A549 (cell line): ENCODE results near the genes RAB1B, B4GAT1, NPAS4, BBS1 and RHOD.

DNA sequence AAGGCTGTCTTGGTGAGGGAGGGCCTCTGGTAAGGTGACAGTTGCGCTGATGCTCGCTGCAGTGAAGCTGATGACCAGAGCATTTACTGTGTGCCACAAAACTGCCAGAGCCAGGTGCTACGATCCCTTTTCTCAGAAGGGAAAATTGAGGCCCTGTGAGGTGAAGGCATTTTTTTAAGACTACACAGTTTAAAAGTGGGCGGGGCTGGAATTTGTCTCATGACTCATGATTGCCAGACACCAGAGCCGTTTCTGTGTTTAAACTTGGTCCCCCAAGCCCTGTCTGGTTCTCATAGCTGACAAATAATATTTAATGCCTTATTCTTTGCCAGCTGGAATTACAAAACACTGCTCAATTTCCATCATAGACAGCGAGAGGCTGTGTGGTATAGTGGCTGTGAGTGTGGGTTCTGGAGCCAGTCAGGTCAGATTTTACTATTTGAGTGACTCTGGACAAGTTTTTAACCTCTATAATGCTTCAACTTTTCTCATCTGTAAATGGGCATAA lies 10.4 kb downstream of the PACS1 start:
- PRO-cap, result no peak
CAGE:
- cytosol, long polyA plus RNA, result no peak
- long polyA plus RNA, result no peak
- nucleus, long polyA plus RNA, result no peak

GRCh38 chr11:66080937-66081351 lies 10.9 kb downstream of the PACS1 start:
- PRO-cap, result no peak
CAGE:
- cytosol, long polyA plus RNA, result no peak
- long polyA plus RNA, result no peak
- nucleus, long polyA plus RNA, result no peak

- PRO-cap, result no peak
CAGE:
- cytosol, long polyA plus RNA, result no peak
- long polyA plus RNA, result no peak
- nucleus, long polyA plus RNA, result no peak
Observed at GRCh38 chr11:66145334-66146167, 75.5 kb downstream of the PACS1 start.

- PRO-cap, result bidirectional peak, plus-strand start at chr11:66268638, minus-strand start at chr11:66268342
CAGE:
- cytosol, long polyA plus RNA, result start-site peak on the plus strand at chr11:66268613-66268652, 259 and 223 reads in 2 replicates
- long polyA plus RNA, result start-site peak on the plus strand at chr11:66268619-66268652, 369 and 244 reads in 2 replicates
- nucleus, long polyA plus RNA, result no peak
Observed at GRCh38 chr11:66268505-66269009, at the start of gene RAB1B. TSS of gene RAB1B (plus strand) at chr11:66268639.

DNA sequence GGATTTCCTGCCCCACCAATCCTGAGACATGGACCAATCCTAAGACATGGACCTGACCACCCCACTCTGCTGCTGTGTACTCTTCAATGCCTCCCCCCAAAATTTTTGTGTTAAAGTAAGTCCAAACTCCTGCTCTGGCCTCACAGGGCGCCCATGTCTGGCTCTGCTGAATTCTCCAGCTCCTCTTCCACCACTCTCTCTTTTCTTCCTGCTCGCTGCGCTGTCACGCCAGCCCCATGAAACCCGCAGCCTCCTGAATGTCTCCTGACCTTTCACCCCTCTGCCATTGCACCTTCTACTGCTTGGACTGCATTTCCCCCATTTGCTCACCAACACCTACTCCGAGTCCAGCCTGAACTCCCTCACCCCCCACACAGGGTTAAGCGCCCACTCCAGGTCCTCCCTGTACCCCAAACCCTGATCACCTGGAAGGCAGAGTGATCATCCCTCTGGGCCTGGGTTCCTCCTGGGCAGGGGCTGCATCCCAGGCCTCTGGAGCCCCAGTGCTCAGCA lies 3.5 kb downstream of the CNIH2 start:
- PRO-cap, result no peak
CAGE:
- cytosol, long polyA plus RNA, result no peak
- long polyA plus RNA, result no peak
- nucleus, long polyA plus RNA, result no peak

DNA sequence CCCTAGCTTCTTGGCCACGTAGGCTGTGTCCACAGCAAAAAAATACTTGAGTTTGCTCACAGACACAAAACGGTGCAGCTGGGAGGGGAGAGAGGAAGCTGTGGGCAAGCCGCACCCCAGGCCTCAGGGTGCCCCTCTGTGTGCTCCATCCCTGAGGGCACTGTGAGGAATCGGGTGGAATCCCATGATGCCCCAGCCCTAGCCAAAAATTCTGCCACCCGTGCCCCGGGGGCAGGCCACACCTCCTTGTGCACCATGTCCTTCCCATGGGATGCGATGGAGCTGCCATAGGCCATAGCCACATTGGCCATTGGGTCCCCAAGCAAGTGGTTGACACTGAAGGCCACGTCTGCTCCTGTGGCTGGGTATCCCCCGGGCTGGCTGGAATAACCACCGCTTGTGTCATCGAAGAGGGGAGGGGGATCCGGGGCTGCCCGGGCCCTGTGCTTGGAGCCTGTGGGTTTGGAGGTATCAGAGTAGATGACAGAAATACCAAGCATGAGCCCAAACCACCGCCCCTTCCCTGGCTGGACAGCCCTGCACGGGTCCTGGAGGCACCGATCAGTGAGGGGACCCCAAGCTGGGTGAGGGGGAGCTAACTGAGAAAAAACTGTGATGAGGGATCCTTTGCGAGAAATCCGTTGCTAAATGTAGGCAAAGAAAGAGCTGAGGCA lies 967 bp downstream of the YIF1A start:
- PRO-cap, result no peak
CAGE:
- cytosol, long polyA plus RNA, result no peak
- long polyA plus RNA, result no peak
- nucleus, long polyA plus RNA, result no peak

DNA sequence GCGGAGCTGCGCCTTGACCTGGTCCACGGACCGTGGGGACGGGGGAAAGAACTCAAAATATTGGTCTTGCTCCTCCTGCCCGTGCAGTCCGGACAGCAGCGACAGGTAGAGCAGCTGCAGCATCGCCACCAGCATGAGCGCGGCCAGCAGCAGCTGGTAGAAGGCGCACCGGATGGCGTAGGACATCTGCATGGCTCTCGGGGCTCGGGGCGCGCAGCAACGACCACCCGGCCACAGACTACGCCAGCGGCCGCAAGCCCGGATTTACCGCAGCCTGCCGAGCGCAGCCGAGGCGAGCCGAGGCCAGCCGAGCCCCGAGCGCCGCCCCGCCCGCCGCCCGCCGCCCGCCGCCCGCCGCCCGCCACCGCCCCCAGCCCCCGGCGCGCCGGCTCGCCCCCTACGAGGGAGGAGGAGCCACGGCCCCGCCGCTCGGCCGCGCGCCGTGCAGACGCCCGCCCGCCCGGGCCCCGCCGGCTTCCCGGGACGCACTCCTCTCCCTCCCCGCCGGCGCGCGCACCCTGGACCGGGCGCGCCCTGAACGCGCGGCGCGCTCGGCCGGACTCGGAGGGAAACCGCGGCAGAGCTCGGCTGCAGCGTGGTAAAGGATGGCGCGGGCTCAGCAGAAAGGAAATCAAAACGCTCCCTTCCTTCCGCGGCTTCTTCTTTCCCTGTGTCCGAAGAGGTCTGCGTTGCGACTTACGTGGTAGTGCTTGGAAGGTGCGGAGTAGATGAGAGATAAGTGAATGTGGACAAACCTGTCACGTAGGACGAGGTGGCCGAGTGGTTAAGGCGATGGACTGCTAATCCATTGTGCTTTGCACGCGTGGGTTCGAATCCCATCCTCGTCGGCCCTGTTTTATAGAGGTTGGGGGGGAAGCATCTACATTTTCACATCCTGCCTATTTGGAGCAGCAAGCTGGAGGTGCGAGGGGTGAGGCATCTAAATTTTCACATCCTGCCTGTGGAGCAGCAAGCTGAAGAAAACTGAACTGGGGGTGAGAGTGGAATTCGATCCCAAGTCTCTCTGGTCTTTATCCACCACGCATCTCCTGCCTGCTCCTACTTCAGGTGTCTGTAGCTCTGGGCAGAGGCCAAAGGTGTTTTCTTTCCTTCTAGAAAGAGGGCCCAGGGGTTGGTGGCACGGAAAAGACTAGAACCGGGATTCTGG lies at the start of gene B4GAT1:
Gene B4GAT1 (minus strand): TSS at position 276 of the 1,168 bp plus-strand sequence.
- PRO-cap, result bidirectional peak, plus-strand start at position 765 of the sequence, minus-strand start at position 490 of the sequence
CAGE:
- cytosol, long polyA plus RNA, result no peak
- long polyA plus RNA, result no peak
- nucleus, long polyA plus RNA, result no peak

DNA sequence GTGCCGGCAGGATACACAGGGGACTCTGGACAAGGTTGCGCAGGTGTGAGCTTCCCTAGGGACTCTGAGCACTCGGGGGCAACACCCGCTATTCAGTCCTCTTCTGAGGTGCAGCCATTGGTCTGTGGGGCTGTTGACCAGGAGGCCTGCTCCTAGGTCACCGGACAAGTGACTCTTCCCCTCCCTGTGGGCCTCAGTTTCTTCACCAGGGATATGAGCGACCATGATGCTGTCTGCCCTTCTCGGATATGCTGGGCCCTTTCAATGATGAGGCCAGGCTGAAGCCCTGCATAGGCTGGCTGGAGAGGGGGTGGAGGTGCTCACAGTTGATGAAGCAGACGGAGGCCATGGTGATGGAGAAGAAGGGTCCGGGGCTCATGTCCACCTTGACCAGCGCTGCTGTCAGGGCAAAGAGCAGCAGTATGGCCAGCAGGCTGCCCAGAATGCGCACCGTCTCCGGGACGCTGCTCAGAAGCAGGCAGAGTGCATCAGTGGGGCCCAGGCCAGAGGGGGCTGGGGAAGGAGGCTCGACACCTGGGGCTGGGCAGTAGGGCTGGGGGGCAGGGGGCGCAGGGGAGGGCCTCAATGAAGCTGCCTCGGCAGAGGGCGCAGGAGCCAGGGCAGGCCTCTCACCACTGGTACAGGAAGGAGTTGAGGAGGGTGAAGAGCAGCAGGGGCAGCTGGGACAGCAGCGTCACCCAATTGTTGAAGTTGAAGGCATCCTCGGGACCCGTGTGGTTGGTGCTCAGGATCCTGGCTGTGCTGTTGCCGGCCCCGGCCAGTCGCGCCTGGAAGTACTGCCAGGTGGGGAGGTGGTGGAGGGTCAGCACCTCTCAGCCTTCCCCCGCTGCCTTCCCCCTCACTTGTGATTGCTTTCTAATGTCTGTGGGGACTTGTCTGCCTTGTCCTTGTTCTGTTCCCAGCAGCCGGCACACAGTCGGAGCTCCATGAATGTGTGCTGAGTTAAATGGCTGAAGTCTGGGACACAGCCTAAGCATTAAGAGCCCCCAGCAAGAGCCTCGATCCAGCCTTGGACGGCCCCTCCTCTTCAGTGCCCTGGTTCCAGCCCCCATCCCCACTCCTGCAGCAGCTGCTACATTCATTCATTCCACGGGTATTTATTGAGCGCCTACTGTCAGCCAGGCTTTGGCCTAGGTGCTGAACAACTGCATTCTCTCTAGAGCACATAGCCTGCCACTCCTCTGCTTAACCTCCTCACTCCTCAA lies 2.4 kb downstream of the SLC29A2 start:
- PRO-cap, result no peak
CAGE:
- cytosol, long polyA plus RNA, result no peak
- long polyA plus RNA, result no peak
- nucleus, long polyA plus RNA, result no peak

DNA sequence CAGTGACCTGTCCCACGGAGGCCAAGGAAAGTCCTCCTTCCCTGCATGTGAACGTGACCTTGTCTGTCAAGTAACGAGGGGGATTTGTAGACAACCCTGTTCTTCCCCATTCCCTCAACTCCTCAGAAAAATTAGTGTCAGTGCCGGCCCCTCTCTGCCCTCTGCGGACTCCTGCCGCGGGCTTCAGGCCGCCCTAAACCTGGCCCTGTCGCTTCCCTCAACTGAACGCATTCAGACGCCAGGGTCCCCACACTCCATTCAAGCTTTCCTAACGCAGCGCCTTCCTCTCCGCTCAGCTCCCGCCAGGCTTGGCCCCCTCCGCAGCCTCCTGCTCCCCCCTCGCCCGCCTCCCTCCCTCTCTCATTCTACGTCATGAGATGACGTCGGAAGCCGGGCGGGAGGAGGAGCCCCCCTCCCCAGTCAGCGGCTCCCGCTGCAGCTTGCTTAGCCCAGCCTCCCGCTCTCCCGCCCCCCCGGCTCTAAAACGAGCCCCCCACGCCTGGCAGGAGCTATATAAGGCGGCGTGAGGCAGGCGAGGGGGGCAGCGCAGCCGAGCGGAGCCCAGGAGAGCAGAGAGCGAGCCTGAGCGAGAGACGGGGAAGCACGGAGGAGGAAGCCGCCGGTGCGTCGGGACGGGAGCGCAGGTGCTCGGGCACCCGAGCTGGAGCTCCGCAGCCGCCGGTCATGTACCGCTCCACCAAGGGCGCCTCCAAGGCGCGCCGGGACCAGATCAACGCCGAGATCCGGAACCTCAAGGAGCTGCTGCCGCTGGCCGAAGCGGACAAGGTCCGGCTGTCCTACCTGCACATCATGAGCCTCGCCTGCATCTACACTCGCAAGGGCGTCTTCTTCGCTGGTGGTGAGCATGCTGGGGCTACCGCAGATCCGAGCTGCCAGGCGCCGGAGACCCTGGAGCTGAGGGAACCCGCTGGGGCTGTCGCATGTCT lies at the start of gene NPAS4:
Gene NPAS4 (plus strand): TSS at position 540 of the 947 bp plus-strand sequence.
- PRO-cap, result no peak
CAGE:
- cytosol, long polyA plus RNA, result no peak
- long polyA plus RNA, result no peak
- nucleus, long polyA plus RNA, result no peak

DNA sequence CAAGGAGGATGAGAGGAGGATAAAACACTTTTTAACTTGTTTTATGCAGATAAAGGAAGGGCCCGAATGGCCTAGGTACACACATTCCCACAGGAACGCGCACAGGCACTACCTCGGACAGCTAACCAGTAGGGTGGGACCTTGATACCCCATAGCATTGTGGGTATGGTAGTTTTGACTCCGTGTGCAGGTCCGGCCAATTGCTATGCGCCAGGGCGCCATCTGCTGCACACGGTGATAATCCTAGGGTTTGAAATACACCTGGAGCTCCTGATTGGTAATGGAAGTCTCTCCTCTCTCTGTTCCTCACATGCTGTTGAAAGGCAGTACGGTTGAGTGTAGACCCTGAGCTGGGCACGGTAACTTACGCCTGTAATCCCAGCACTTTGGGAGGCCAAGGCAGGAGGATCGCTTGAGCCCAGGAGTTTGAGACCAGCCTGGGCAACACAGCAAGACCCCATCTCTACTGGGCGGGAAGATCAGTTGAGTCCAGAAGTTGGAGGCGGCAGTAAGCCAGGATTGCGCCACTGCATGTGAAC lies 341 bp upstream of the MRPL11 start:
- PRO-cap, result no peak
CAGE:
- cytosol, long polyA plus RNA, result no peak
- long polyA plus RNA, result no peak
- nucleus, long polyA plus RNA, result no peak

- PRO-cap, result no peak
CAGE:
- cytosol, long polyA plus RNA, result no peak
- long polyA plus RNA, result no peak
- nucleus, long polyA plus RNA, result no peak
Observed at GRCh38 chr11:66480513-66480833, 239 bp downstream of the DPP3 start.

GRCh38 chr11:66510185-66511420 lies at the start of gene BBS1:
TSS of gene BBS1 (plus strand) at chr11:66510635.
- PRO-cap, result bidirectional peak, plus-strand start at chr11:66510634, minus-strand start at chr11:66510587
CAGE:
- cytosol, long polyA plus RNA, result start-site peak on the plus strand at chr11:66510646-66510662, 235 and 184 reads in 2 replicates
- long polyA plus RNA, result start-site peak on the plus strand at chr11:66510646-66510659, 67 and 166 reads in 2 replicates
- nucleus, long polyA plus RNA, result no peak

- PRO-cap, result no peak
CAGE:
- cytosol, long polyA plus RNA, result no peak
- long polyA plus RNA, result no peak
- nucleus, long polyA plus RNA, result no peak
Observed at GRCh38 chr11:66715178-66715731, 13.8 kb downstream of the SPTBN2 start.

GRCh38 chr11:66743140-66743996 lies 1.2 kb upstream of the C11orf80 start:
- PRO-cap, result no peak
CAGE:
- cytosol, long polyA plus RNA, result no peak
- long polyA plus RNA, result no peak
- nucleus, long polyA plus RNA, result no peak

DNA sequence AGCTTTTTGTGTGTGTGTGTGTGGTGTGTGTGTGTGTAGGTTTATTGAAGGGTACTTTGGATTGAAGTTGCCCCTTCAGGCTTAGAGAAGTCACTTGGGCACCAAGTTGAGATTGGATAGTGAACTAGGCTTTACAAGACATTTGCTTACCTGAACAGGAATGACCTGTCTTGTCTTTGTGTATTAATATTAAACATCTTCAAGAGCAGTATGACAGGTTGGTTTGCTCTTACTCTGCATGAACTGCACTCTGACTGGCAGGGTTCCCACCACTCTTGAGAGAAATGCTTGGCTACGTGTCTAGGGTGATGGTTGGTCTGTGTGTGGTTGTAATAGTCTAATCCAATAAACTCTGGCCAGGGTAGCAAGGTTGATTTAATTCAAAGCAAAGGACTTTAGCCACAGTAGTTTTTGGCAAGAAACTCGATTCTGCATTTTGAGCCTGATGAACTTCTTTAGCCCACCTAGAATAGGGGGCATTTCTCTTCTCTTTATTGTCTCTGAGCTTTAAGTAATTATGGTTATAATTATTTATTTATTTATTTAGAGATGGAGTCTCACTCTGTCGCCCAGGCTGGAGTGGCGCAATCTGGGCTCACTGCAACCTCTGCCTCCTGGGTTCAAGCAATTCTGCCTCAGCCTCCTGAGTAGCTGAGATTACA lies 4.6 kb downstream of the C11orf80 start:
- PRO-cap, result bidirectional peak, plus-strand start at position 272 of the sequence, minus-strand start at position 162 of the sequence
CAGE:
- cytosol, long polyA plus RNA, result no peak
- long polyA plus RNA, result no peak
- nucleus, long polyA plus RNA, result no peak

- PRO-cap, result bidirectional peak, plus-strand start at chr11:66856308, minus-strand start at chr11:66856204
CAGE:
- cytosol, long polyA plus RNA, result no peak
- long polyA plus RNA, result no peak
- nucleus, long polyA plus RNA, result no peak
Observed at GRCh38 chr11:66855661-66856470, 998 bp upstream of the LRFN4 start.

DNA sequence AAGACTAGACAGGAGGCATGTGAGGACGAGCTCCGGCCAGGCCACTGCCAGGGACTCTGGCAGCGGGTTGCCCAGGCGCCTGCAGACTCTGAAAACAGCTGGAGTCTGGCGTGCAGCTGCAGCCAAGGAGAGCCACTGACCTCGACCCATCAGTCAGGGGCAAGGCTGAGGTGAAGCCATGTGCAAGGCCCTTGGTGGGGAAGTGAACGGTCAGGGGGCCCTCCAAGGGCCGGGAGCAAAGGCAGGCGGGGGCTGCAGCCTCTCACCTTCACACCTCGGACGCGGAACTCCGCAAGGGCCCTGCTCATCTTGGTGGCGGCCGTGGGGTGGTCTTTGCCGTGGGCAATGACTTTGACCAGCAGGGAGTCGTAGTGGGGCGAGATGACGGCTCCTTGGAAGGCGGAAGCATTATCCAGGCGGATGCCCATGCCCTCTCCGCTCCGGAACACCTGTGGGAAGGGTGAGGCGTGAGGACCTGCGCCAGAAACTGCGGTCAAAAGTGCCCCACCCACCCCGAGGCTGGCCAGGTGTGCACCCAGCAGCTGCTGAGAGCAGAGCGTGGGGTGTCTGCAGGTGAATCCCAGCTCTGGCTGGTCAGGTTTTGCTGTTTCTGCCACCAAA lies 6.8 kb downstream of the LRFN4 start:
- PRO-cap, result no peak
CAGE:
- cytosol, long polyA plus RNA, result no peak
- long polyA plus RNA, result no peak
- nucleus, long polyA plus RNA, result no peak

DNA sequence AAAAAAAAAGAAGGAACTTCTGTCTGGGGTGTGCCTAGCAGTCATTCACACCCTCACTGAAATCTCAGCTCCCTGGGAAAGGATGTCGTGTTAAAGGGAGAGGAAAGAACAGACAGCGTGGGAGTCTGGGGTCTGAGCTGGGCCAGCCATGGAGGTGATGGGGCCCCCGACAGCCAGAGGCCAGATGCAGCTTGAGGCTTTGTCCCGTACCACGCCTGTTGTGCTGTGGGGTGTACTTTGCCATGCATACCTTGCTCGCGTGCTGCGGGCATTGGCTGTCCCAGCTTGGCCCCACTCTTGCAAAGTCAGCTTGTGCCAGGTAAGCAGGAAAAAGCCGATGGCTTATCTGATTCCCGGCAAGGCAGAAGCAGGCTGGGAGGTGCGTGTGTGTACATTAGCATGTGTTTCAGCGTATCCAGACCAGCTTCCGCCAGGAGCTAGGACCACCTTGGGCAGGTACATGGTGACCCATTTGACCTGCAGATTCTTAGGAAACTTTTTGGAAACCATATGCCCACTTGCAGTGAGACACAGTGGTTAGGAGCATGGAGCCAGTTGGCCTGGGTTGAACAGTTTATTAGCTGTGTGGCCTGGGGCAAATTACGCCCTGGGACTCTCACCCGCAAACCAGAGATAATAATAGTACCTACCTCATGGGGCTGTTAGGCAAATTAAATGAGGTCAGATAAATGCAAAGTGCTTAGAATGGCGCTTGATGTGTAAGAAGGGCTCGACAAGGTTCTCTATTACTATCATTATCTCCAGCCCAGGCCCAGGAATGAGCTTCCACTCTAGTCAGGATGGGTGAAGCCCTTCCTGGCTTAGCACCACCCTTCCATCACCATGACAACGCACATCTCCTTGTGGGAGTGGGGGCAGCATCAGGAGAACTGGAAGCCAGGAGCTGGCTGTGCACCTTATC lies 4.8 kb downstream of the SYT12 start:
- PRO-cap, result no peak
CAGE:
- cytosol, long polyA plus RNA, result no peak
- long polyA plus RNA, result no peak
- nucleus, long polyA plus RNA, result no peak

DNA sequence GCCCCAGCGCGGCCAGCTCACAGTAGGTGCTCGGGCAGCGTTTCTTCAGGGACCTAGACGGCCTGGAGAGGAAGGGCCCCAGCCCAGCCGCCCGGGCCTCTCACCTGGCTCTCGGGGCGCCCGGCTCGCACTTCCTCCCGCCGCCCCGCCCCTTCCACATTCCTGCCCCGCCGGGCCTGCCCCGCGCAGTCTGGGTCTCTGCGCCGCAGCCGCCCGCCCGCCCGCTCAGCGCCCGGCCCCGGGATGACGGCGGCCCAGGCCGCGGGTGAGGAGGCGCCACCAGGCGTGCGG lies at the start of gene RHOD:
Gene RHOD (plus strand): TSS at position 188 of the 291 bp plus-strand sequence.
- PRO-cap, result bidirectional peak, plus-strand start at position 159 of the sequence, minus-strand start at position 133 of the sequence
CAGE:
- cytosol, long polyA plus RNA, result no peak
- long polyA plus RNA, result no peak
- nucleus, long polyA plus RNA, result no peak

DNA sequence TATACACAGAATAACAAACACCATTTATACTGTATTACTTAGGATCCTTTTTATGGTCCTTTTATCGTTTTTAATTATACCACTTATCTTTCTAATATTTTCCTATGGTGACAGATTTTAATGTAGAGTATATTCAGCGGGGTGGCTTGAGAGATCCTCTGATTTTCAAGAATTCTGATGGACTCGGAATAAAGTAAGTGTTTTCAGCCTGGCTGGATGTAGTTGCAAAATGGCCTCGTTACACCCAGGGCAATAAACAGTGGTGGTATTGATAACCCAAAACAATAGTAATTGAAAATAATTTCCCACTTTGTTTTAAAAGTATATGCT lies 62.1 kb downstream of the KDM2A start:
- PRO-cap, result no peak
CAGE:
- cytosol, long polyA plus RNA, result no peak
- long polyA plus RNA, result no peak
- nucleus, long polyA plus RNA, result no peak